ENCODE measurements around the gene GRK1.

GRCh38 chr13:113449723-113450185 is 3.5 kb downstream of the ADPRHL1 start:
- RRBS = no CpG with 5 or more reads among the region's 10 CpGs

DNA sequence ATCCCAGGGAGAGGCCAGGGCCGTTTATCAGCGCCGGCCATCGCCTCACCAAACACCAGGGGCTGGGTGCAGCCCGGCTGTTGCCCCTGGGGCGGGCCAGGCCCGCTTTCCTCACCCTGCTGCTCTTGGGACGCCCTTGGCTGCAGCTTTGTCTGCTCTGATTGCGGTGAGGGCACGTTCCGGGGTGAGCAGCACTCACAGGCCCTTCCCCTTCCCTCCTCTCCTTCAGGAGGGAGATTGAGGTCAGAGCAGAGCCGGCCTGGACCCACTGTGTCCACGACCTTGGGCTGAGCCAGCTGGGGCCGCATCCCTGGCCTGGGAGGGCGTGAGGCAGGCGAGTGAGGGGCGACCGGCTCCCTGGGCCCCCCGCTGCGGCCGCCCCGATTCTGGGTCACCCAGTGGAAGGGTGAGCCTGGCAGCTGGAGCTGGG is 285 bp upstream of the ATP4B start:
- RRBS = 35% methylated on average over 15 of the region's 22 CpGs

- RRBS = 67% methylated on average over 14 of the region's 27 CpGs
These were observed at the start of gene GRK1 for GRCh38 chr13:113666808-113667502. TSS of gene GRK1 (plus strand) at chr13:113667219.

DNA sequence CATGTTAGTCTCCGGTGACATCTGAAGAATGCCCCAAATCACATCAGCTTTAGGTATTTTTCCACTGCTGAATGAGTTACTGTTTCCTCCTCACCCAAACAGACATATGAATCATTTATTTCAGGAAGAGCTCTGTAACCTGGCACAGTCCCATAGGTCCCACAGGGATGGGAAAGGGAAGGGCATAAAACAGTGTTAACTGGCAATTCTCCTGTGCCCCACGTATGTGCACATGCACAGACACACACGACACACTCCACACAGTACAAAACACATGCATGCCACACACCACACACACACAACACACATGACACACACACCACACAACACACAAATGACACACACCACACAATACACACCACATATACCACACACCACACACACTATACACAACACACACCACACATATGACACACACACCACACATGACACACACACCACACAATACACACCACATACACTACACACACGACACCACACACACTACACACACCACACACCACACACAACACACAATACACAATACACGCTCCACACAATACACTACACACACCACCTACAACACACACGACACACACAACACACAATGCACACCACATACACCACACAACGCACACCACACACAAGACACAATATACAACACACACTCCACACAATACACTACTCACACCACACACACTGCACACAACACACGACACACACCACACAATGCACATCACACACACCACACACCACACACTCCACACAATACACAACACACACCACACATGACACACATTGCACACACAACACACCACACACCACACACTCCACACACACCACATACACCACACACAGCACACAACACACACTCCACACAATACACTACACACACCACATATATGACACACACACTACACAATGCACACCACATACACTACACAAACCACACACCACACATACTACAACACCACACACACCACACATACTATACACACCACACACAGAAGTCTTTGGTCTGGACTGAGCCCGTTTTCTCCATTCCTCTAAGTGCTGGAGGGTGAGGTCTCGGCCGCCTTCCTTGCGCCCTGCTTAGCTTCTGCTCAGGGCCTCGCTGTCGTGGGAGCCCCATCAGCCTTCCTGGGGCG is 15.6 kb downstream of the TMEM255B start:
- RRBS = no CpG with 5 or more reads among the region's 15 CpGs

GRCh38 chr13:113786739-113787059 is 27.7 kb downstream of the TMEM255B start:
- RRBS = no CpG with 5 or more reads among the region's 8 CpGs

DNA sequence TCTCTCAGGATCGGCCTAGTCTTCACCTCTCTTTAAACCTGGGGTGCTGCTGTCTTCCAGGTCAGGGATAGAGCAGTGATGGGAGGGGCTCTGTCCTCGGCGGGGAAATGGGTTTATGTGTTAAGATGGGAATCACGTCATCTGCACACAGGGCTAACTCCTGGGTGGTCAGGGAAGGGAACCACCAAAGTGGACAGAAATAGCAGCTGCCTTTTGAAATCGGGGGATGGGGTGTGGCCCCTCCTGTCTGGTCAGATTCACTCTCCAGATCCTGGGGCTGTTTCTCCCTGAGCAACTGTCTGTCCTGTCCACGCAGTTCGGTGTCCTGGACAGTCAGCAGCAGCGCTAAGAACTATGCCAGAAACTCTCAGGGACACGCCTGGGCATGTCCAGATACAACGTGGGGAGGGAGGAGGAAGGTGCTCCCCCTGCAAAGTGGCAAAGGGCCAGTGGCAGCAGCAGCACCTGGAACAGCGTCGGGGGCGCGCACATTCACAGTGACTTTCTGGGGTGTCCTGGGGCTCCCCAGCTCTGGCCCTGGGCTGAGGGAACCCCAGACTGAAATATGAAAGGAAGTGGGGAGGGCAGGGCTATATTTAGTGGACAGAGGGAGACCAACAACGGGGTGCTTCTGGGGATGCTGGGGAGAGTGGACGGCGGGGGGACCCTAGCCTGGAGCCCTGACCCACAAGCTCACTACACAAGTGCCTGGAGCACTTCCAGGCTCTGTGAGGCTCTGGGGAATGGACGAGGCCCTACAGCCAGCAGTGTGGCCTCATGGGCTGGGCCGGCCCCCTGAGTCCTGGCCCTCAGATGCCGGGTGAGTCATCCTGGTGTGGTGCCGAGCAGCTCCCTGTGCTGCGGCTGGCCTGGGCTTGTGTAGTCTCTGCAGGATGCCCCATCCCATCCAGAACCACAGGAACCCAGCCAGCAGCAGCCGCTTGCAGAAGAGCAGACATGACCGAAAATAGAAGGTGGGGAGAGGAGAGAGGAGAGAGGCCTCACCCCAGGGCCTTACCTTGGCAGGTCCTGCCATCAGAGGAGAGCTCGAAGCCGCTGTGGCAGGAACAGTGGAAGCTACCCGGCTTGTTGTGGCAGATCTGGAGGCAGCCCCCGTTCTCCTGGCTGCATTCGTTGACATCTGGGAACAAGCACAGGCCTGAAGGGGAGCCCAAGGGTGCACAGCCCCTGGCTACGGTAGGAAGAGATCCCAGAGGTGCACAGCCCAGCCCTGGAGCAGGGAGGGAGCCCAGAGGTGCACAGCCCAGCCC is 26.4 kb downstream of the GAS6 start:
- RRBS = no CpG with 5 or more reads among the region's 30 CpGs

DNA sequence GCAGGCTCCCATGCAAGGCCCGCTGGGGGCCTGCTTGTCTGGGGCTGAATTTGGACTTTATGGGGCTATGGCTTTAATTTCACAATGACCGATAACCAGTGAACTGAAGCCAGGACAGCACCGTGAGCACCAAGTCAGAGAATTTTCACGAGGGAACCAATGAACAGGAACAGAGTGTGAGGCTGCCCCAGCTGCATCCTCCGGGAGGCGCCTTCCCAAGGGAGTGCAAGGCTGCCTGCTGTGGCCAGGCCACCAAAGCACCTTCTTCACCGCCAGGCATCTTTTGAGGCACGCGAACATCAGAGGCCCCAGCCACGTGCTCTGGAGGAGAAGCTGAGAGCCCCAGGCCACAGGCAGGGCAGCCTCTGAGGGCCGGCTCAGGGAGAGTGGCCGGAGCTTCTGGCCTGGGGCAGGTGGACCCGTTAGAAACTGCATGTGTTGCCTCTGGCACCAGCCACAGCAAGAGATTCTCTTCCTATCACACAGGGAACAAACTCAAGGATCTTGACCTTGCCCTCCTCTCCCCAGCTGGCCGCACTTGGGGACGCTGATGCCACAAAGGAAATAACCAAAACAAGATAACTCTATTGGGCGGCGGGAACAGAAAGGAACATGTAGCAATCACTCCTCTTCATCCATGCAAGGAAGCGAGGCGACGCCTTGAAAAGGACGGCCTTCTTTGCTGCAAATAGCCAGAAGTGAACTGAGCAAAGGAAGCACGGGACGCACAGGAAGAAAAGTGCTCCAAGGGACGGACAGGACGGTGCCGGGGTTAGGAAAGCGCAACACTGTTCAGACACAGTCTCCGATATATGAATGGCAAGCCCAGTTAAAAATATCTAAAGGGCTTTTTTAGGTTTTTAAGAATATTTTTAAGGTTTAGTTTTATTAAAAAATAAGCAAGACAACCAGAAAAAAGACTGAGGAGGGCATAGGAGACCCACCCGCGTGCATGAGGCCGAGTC is 19.9 kb downstream of the GAS6 start:
- RRBS = no CpG with 5 or more reads among the region's 31 CpGs

DNA sequence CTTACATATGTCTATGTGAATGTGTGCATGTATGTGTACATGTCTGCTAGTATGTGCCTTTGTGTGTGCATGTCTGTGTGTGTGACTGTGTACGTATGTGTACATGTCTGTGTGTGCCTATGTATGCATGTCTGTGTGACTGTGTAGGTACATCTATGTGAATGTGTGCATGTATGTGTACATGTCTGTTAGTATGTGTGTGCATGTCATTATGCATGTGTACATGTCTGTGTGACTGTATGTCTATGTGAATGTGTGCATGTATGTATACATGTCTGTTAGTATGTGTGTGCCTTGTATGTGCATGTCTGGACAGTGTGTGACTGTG is 4.8 kb downstream of the GAS6 start:
- RRBS = no CpG with 5 or more reads among the region's 1 CpG

GRCh38 chr13:113897193-113897740 is 33.4 kb upstream of the GAS6 start:
- RRBS = no CpG with 5 or more reads among the region's 6 CpGs

GRCh38 chr13:113930860-113931424 is 42.9 kb downstream of the C13orf46 start:
- RRBS = 0% methylated on average over 1 of the region's 23 CpGs

DNA sequence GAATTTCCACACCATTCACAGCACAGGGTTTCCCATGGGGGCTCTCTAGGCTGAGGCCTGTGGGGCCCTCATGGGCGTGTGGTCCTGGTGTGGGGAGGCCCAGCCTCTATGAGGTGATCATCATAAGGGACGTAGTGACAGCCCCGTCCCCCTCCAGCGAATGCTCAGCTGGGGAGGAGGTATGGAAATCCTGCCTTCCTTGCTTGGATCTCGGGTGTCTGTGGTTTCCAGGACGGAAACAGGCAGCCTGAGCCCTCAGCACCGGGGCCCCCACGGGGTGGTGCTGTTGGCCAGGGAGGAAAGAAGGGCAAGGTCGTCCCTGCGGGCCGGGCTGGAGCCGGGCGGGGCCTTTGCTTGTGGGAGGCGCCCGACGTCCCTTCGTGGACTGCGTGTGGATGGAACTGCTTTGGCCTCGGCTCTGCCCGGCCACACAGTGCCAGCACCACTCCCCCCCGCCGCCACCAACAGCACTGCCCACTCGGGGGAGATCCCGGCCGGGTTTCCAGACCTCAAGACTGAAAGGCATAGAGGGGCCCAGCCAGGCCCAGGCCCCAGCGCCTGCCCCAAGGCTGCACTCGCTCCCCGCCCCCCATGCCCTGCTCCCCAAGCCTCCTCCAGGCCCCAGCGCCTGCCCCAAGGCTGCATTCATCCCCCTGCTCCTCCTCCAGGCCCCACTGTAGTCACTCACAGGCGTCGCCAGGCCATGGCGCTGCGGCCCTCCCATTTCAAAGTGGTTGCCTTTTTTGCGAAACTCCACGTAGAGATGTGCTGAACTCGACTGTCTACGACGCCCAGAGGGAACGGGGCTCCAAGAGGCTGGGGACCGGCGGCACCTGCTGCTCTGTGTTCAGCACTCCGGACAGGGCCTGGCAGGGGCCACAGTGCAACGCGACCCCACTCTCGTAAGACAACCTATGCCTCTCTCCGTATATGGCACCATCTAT is 22.6 kb downstream of the C13orf46 start:
- RRBS = no CpG with 5 or more reads among the region's 46 CpGs

GRCh38 chr13:113970665-113971329 is 3.1 kb downstream of the C13orf46 start:
- RRBS = 88% methylated on average over 4 of the region's 19 CpGs

GRCh38 chr13:113989135-113989907 is 15.4 kb upstream of the C13orf46 start:
- RRBS = no CpG with 5 or more reads among the region's 9 CpGs

DNA sequence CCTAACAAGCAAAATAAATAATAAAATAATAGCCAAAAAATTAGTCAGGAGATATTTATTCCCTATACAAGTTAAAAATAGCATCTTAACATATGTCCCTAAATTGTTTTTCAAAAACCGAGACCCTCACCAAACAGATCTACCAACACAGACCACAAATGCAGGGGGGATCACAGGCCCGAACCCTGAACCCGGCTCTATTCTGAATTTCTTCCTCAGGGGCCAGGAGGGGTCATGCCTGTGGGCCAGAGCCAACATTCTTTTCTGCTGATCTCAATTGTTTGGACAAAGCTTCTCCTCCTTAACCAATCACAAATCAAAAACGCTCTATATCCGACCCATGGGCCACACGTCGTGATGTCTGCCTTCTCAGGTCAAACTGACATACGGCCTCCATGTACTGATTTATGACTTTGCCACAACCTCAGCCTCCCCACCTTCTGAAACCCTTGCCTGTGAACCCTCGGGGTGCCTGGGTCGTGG is 58.2 kb upstream of the C13orf46 start:
- RRBS = no CpG with 5 or more reads among the region's 10 CpGs

GRCh38 chr13:114034394-114035020 is 60.6 kb upstream of the C13orf46 start:
- RRBS = 89% methylated on average over 7 of the region's 18 CpGs

DNA sequence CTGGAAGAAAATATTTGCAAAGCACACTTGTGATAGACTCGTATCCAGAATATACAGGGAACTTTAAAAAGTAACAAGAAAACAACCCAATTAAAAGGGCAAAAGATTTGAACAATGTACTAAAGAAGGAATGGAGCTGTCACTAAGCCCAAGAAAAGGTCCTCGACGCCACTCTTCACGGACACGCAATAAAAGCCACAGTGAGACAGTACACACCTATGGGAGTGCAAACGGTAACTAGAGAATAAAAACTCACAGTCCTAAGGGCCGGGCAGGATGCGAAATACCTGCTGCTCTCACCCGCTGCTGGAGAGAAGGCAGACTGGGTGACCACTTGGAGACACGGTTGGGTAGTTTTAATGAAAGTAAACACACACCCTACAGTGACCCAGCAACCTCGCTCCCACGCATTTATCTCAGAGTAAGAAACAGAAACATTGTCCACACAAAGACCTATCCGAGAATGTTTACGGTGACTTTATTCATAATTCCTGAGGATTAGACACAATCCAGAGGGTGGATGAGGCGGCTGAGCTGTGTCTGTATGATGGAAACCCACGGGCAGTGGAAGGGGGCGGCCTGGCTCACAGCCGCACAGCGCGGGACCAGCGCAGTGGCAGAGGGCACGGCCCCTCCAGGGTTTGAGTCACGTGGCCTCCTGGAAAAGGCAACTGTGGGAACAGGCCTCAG is 73.4 kb upstream of the C13orf46 start:
- RRBS = no CpG with 5 or more reads among the region's 23 CpGs

GRCh38 chr13:114060354-114060938 is 72.0 kb downstream of the RASA3 start:
- RRBS = 96% methylated on average over 15 of the region's 32 CpGs

DNA sequence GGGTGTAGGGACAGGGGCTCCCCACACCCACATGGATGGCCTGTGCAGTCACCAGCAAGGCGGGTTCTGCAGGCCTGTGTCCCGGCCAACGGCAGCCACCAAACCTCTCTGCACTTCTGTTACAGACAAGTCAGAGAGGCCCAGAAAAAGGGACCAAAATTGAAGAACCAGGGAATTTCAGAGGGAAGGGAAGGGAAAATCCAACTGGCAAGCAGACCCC is 31.5 kb downstream of the RASA3 start:
- RRBS = 33% methylated on average over 2 of the region's 3 CpGs

GRCh38 chr13:114142350-114143566 is 10.3 kb upstream of the RASA3 start:
- RRBS = no CpG with 5 or more reads among the region's 37 CpGs

DNA sequence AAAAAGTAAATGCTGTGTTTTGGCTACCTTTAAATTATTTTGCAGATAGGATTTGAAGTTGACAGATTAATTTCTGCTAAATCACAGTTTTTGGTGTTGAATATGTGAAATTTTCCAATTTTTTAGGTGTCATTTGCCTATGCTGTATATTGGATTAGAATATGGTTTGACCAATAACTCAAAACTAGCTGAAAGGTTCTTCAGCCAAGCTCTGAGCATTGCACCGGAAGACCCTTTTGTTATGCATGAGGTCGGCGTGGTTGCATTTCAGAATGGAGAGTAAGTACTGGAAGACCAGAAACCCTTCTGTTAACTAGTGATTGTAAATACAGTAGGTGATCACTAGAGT is 22.2 kb downstream of the CDC16 start:
- RRBS = no CpG with 5 or more reads among the region's 3 CpGs